Adrenal gland (tissue), 7 donors: ENCODE measurements around the gene MICU1.

DNA sequence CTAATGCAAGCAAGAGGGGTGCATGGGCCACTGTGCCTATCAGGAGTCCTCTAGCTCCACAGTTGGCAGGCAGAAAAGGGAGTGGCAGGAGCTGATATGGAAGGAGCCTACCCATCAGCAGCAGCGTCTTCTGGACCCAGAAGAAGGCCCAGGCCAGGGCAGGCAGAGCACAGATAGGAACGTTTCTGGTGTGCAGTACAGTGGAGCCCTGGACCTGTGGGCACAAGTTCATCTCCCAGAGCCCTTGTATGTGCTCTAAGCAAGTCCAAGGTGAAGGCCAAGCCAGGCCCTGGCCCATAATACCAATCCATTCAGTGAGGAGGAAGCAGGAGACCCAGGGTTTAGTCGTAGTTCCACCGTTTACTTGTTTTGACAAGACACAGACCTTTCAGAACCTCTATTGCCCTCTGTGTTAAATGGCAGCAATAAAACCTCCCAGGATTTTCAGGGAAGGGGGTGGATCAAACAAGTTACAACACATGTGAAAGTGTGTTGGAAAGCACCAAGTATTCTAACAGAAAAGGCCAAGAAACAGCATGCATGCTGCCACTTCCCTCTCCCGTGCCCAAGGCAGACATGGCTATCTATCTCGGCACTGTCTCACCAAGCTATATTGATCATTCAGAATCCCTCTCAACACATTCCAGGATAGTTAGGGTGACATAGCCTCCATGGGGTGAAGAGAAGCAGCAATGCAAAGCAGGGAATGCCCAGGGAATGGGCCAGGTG lies 25.9 kb downstream of the VSIR start:
- PRO-cap, 3 experiments: no peak in any of the 3 experiments
- RAMPAGE, long total RNA, 4 experiments: no peak in any of the 4 experiments
- RRBS: no CpG with 5 or more reads among the region's 6 CpGs

GRCh38 chr10:72073589-72074091 lies 14.7 kb downstream of the SPOCK2 start:
- PRO-cap, 3 experiments: no peak in any of the 3 experiments
- RAMPAGE, long total RNA, 4 experiments: no peak in any of the 4 experiments
- RRBS: no CpG with 5 or more reads among the region's 8 CpGs

- PRO-cap, 3 experiments: peak in 1 of 3 experiments; most common plus-strand start chr10:72186437 (in 1); most common minus-strand start chr10:72186893 (in 1)
- RAMPAGE, long total RNA, 4 experiments: no peak in any of the 4 experiments
- RRBS: no CpG with 5 or more reads among the region's 7 CpGs
Observed at GRCh38 chr10:72186184-72187051, 29.4 kb upstream of the ANAPC16 start.

DNA sequence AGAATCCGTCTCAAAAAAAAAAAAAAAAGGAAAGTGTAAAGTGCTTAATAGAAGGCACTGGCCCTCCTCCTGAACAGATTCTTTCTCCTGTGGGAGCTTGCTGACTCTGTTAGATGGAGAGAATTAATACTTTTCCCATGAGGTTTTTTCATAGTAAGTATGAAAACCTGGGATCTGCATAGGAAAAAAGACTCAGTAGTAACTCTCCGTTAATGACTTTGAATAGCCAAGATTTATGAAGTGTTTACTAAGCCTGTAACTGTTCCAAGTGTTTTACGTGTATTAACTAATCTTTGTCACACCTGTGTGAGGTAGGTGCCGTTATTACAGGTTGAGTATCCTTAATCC lies 1.4 kb upstream of the ASCC1 start:
- PRO-cap, 3 experiments: no peak in any of the 3 experiments
- RAMPAGE, long total RNA, 4 experiments: no peak in any of the 4 experiments
- RRBS: no CpG with 5 or more reads among the region's 4 CpGs

DNA sequence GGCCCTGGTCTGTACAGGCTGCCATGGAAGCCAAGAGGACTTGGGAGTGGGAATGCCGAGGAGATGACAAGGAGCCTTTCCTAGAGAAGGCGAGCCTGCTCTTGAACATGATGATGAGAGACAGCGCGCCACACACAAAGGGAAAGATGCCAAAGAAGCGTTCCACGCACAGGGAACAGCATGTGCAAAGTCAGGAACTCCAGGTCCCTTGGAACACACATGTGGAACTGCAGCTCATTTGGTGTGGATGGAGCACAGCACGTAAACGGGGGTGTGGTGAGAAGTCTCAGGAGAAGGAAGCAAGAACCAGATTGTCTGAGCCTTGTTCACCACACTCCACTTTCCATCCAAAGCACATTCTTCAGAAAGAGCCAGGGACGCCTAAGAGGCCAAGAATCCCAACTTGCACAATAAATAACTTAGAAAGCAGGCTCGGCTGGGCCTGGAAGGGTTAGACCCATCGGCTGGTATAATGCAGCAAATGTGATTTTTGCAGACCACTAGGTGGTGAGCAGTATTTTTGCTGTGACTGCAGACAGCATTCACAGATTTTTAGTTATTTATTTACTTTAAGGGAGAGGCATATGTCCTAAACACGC lies 27.7 kb upstream of the ASCC1 start:
- PRO-cap, 3 experiments: no peak in any of the 3 experiments
- RAMPAGE, long total RNA, 4 experiments: no peak in any of the 4 experiments
- RRBS: no CpG with 5 or more reads among the region's 12 CpGs

- PRO-cap, 3 experiments: peak in 2 of 3 experiments; most common plus-strand start chr10:72310809 (in 1); most common minus-strand start chr10:72310907 (in 2)
- RAMPAGE, long total RNA, 4 experiments: no peak in any of the 4 experiments
- RRBS: 12% methylated on average over 2 of the region's 15 CpGs
Observed at GRCh38 chr10:72310149-72311060, 36.7 kb downstream of the DDIT4 start.

DNA sequence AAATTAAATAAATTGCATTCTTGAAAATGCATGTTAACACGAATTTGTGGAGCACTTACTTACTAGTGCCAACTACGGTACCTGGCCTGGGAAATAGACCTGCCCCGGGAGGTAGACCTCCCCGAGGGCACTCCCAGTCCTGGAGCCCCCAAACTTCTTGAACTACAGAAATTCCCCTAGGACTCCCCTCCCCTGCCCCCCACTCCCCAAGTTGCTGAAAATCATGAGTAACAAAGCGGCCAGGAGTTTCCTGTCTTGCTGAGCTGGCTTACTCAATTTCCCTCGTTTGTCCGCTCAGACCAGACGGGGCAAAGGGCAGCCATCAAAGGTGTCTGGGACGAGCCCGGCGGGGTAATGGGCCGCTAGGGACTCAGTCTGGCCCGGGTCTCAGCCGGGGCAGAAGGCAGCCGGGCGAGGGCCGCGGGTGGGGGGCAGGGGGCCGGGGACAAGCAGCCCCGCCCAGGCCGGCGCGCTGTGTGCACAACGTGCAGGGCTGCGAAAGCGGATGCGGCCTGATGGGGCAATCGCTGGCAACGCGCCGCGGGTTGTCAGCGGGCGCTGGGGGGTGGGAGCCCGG lies 35.4 kb downstream of the DNAJB12 start:
- PRO-cap, 3 experiments: peak in 3 of 3 experiments; most common plus-strand start position 302 of the sequence (in 1); most common minus-strand start position 398 of the sequence (in 2)
- RAMPAGE, long total RNA, 4 experiments: no peak in any of the 4 experiments
- RRBS: under 1% methylated on average over 12 of the region's 35 CpGs

DNA sequence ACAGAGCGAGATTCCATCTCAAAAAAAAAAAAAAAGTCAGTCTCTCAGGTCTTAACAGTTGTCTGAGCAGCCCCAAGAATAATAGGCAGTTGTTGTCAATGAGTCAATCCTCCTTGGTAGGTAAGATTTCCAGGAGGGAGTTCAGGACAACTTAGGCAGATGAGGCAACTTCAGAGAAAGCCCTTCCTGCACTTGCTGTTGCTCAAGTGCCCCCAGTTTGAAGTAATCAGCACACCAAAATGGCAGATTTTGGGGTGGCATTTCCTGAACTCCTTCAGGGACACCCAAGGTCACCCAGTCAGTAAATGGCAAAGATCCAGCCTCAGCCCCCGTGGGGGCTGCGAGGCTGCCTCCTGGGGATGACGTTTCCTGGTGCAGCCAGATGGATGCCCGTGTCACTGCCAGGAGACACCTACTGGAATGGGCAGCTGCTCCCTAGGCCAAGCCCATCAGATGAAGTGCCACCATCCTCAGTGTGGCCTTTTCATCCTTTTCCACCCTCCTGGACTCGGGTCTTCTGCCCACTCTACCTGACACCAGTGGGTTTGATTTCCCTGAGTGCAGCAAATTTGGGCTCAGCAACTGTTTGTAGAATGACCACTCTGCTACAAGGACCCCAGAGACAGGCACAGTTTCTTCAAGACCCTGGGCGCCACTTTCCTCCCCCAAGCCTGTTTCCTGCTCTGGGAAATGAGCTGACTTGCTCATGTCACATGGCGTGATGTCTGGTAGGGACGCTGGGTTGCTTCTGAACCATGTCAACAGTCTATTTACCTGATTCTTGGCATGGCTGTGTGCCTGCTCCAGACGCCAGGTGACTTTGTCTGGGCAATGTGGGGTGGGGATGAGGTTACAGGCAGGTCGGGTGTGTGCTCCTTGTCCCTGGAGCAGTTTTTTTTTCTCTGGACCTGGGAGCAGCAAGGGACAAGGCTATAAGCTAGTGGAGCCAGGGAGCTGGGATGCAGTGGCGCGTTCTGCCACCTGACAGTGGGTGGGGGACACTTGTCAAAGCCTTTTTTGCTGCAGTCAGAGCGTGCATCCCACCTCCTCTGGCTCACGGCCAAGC lies 23.4 kb downstream of the DNAJB12 start:
- PRO-cap, 3 experiments: peak in 2 of 3 experiments; most common plus-strand start position 887 of the sequence (in 1); most common minus-strand start position 673 of the sequence (in 1)
- RAMPAGE, long total RNA, 4 experiments: no peak in any of the 4 experiments
- RRBS: no CpG with 5 or more reads among the region's 15 CpGs

- PRO-cap, 3 experiments: no peak in any of the 3 experiments
- RAMPAGE, long total RNA, 4 experiments: no peak in any of the 4 experiments
- RRBS: no CpG with 5 or more reads among the region's 9 CpGs
Observed at GRCh38 chr10:72341953-72342378, 12.8 kb downstream of the DNAJB12 start.

GRCh38 chr10:72625843-72626584 lies at the start of gene MICU1:
Gene MICU1 (minus strand): TSS chr10:72626079.
- PRO-cap, 3 experiments: peak in 3 of 3 experiments; most common plus-strand start chr10:72626275 (in 2); most common minus-strand start chr10:72626059 (in 3)
- RAMPAGE, long total RNA, 4 experiments: start-site peak on the minus strand in 4 of 4 experiments, at chr10:72626043-72626119 at its widest, 146 to 1,979 reads per replicate
- RRBS: no CpG with 5 or more reads among the region's 37 CpGs

GRCh38 chr10:72649294-72649591 lies 23.4 kb upstream of the MICU1 start:
- PRO-cap, 3 experiments: no peak in any of the 3 experiments
- RAMPAGE, long total RNA, 4 experiments: no peak in any of the 4 experiments
- RRBS: no CpG with 5 or more reads among the region's 5 CpGs

- PRO-cap, 3 experiments: no peak in any of the 3 experiments
- RAMPAGE, long total RNA, 4 experiments: no peak in any of the 4 experiments
- RRBS: no CpG with 5 or more reads among the region's 2 CpGs
Observed at GRCh38 chr10:72742532-72743004, 50.6 kb downstream of the MCU start.

- PRO-cap, 3 experiments: no peak in any of the 3 experiments
- RAMPAGE, long total RNA, 4 experiments: no peak in any of the 4 experiments
- RRBS: no CpG with 5 or more reads among the region's 6 CpGs
Observed at GRCh38 chr10:72792117-72792673, 100.3 kb downstream of the MCU start.

- PRO-cap, 3 experiments: no peak in any of the 3 experiments
- RAMPAGE, long total RNA, 4 experiments: no peak in any of the 4 experiments
- RRBS: no CpG with 5 or more reads among the region's 6 CpGs
Observed at GRCh38 chr10:73032504-73032807, 64.2 kb downstream of the P4HA1 start.

DNA sequence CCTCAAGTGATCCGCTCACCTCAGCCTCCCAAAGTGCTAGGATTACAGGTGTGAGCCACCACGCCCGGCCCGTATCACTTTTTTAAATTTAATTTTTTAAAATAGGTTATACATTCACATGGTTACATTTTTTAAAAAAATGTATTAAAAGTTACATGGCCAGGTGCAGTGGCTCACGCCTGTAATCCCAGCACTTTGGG lies 10.6 kb downstream of the ECD start:
- PRO-cap, 3 experiments: no peak in any of the 3 experiments
- RAMPAGE, long total RNA, 4 experiments: no peak in any of the 4 experiments
- RRBS: no CpG with 5 or more reads among the region's 5 CpGs

DNA sequence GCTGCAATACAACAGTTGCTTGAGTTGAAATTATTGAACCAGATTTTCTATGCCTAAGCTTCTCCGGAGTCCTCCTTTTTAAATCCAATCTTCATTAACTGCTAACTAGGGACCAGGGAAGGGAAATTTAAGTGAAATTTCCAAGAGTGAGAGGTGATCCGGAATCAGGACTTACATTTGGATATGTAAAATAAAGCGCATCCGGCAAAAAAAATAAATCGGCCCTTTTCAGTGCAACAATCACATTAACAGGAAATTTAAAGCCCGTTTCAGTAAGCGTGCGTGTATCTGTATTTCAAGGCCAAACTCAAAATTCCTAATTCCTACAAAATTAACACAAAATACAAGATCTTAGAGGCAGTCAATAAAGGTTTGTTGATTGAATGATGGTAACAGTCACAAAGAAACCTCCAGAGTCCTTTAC lies 779 bp downstream of the DNAJC9 start:
- PRO-cap, 3 experiments: no peak in any of the 3 experiments
- RAMPAGE, long total RNA, 4 experiments: no peak in any of the 4 experiments
- RRBS: 4% methylated on average over 2 of the region's 8 CpGs

GRCh38 chr10:73247789-73248222 lies 751 bp upstream of the DNAJC9 start:
- PRO-cap, 3 experiments: no peak in any of the 3 experiments
- RAMPAGE, long total RNA, 4 experiments: no peak in any of the 4 experiments
- RRBS: no CpG with 5 or more reads among the region's 2 CpGs

DNA sequence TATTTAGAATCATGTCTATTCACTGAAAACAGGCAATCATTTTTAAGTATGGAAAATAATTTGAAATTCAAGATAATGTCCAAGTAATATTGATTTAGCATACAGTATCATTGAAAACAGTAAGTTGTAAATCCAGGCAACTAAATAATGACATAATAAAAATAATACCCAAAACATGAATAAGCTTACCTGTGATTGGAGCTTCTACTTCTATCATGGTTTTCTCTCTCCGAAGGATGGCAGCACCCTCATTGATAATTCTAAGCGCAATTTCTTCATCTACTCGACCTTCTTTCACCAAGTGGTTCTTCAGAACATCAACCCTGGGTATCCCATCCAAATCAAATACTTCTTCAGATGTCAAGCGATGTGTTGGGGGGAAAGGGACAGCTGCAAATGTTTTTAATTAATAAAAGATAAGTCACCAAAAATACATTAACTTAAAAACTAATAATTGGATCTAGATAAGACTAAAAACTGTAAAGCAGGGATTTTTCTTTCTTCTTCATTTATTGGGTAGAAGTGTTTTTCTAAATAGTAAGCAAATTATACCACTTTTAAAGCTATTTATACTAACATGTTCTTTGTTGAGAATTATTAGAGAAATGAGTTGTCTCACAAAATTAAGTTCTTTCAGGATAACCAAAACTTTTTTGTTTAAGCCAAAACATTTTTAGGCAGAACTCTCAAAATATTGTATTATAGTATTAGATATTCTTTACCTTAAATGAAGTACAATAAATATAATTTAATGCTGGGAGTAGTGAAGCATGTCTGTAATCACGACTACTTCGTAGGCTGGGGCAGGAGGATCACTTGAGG lies 16.5 kb downstream of the PPP3CB start:
- PRO-cap, 3 experiments: no peak in any of the 3 experiments
- RAMPAGE, long total RNA, 4 experiments: no peak in any of the 4 experiments
- RRBS: no CpG with 5 or more reads among the region's 6 CpGs

- PRO-cap, 3 experiments: no peak in any of the 3 experiments
- RAMPAGE, long total RNA, 4 experiments: no peak in any of the 4 experiments
Observed at GRCh38 chr10:73590975-73591160, 274 bp downstream of the USP54 start.

- PRO-cap, 3 experiments: peak in 1 of 3 experiments; most common minus-strand start chr10:73648415 (in 1)
- RAMPAGE, long total RNA, 4 experiments: no peak in any of the 4 experiments
- RRBS: 41% methylated on average over 7 of the region's 32 CpGs
Observed at GRCh38 chr10:73648131-73648875, 7.0 kb upstream of the MYOZ1 start.